ENCODE measurements around a stretch of chr20.

- PRO-cap: no peak
These were observed 207.0 kb downstream of the PREX1 start for GRCh38 chr20:48620757-48621276.

GRCh38 chr20:48630629-48631183 is 197.1 kb downstream of the PREX1 start:
- PRO-cap: no peak

GRCh38 chr20:48668915-48669230 is 158.9 kb downstream of the PREX1 start:
- PRO-cap: no peak

DNA sequence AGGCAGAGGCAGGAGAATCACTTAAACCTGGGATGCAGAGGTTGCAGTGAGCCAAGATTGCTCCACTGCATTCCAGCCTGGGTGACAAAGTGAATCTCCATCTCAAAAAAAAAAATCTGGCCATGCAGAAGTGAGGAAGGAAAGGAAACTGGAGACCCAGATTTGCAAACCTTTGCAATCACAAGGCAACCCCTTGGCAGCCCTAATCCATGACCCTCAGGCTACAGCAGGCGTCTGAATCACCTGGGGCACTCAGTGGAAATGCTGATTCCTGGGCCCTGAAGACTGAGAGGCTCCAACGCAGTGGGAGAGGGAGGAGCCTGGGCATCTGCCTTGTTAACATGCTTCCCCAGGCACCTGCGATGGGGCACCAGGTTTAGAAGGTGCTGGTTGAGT is 57.2 kb downstream of the PREX1 start:
- PRO-cap: no peak

DNA sequence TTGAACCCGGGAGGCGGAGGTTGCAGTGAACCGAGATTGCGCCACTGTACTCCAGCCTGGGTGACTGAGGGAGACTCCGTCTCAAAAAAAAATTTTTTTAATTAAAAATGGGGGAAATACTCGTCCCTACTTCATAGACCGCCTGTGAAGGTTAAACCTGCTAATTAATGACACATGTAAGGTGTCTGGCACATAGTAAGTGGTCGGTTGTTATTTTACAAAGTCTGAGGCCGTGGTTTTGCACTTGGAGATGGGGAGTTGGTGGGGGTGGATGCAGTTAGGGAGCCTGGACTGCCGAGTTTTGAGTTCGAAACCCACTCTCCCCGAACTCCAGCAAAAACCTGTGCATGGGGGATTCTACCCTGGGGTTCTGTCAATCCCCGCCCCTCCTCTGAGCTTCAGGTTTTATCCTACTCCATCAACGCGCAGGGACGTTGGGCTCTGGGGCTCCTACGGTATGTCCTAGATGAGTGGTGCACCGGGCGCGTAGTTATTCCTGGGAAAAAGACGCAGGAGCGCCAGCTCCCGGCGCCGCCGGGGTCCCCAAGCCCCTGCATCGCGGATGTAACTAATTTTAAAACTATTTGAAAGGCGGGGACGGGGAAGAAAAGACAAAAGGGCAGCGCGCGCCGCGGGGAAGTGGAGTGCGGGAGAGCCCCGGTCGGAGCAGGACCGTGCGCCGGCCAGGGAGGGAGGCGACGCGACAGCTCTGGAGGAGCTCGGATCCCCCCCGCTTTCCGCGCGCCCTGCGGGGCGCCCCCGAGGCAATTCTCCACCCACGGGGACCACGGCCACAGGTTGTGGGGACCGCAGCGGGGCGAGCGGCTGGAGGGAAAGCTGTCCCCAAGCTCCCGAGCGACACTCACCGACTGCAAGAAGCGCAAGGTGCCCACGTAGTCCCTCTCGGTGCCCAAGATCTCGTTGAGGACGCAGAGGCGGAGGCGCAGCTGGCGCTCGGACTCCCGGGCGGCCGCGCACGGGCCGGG is 730 bp downstream of the PREX1 start:
- PRO-cap: unidirectional peak, plus-strand start at position 642 of the sequence

GRCh38 chr20:48832106-48832698 is 4.4 kb upstream of the PREX1 start:
- PRO-cap: unidirectional peak, plus-strand start at chr20:48832557

DNA sequence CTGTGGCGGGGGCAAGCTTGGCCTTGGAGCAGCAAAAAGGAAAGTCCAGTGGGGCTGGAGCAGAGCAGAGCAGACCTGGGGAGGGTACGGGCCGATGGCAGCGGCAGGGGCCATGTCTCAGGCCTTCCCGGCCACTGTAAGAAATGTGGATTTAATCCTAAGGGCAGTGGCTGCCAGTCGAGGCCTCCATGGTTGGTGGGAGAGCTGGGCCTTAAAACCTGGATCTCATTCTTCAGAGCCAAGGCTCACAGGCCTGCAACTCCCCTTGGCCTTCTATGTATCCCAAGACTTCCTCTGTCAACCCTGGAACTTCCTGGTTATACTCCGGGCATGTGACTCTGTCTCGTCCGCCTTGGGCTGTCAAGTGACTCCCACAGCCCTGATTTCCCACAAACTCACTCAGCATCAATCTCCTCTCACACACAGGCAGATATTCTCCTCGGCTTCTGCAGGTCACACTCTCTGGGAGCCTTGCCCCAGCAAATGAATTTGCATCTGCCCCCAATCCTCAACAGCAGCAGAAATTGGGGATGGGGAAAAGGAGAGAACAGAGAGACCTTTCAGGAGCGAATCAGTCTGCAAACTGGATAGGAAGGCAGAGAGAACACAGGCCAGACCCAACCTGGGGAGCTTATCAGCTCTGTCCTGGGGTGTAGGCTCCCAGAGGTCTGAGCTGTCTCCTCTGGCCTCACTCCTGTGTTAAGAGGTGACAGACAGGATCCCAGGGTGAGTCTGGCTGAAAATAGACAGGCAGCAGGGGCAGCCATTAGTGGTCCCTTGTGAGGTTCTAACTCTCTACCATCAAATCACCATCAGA is 30.4 kb upstream of the PREX1 start:
- PRO-cap: no peak

DNA sequence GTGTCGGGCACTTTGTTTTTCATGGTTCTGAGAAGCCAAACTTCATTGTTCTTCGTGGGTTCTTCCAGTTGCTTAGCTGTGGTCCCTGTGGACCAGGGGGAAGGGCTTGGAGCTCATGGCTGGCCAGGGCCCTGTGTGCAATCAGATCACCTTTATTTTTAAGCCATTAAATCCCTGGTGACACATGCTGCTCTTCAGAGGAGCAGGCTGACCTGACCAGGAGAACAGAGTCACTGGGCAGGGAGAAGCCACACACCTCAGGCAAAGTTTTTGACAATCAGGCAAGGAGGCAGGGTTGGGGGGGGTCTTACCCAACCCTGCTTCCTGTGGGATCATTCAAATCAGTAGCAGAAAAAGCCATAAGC is 36.9 kb upstream of the PREX1 start:
- PRO-cap: no peak

DNA sequence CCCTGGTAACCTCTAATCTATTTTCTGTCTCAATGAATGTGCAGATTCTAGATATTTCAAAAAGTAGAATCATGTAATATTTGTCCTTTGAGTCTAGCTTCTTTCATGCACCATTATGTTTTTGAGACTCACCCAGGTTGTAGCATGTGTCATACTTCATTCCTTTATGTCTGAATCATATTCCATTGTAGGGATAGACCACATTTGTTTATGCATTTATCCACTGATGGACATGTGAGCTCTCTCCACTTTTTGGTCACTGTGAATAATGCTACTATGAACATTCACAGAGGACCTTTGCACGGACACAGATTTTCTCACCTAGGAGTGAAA is 24.2 kb upstream of the ARFGEF2 start:
- PRO-cap: no peak

GRCh38 chr20:48931997-48933008 is 10.8 kb downstream of the ARFGEF2 start:
- PRO-cap: no peak

DNA sequence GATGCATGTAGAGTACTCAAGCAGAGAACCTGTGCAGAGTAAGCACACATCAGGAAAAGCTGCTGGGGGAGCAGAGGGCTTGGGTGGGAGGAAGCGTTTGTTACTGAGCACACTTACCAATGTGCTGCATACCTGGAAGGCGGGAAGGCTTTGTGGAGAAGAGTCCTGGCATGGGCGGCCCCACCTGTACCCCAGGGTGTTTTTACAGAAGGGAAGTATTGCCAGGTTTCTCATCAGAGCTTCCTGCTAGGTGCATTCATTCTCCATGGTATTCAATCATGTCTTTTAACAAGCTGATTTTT is 52.9 kb downstream of the CSE1L start:
- PRO-cap: no peak

GRCh38 chr20:49153719-49154102 is 34.4 kb downstream of the STAU1 start:
- PRO-cap: no peak

GRCh38 chr20:49188491-49188887 is 355 bp upstream of the STAU1 start:
- PRO-cap: bidirectional peak, plus-strand start at chr20:49188582, minus-strand start at chr20:49188330

GRCh38 chr20:49360399-49360628 is 82.5 kb upstream of the ZNFX1 start:
- PRO-cap: no peak

DNA sequence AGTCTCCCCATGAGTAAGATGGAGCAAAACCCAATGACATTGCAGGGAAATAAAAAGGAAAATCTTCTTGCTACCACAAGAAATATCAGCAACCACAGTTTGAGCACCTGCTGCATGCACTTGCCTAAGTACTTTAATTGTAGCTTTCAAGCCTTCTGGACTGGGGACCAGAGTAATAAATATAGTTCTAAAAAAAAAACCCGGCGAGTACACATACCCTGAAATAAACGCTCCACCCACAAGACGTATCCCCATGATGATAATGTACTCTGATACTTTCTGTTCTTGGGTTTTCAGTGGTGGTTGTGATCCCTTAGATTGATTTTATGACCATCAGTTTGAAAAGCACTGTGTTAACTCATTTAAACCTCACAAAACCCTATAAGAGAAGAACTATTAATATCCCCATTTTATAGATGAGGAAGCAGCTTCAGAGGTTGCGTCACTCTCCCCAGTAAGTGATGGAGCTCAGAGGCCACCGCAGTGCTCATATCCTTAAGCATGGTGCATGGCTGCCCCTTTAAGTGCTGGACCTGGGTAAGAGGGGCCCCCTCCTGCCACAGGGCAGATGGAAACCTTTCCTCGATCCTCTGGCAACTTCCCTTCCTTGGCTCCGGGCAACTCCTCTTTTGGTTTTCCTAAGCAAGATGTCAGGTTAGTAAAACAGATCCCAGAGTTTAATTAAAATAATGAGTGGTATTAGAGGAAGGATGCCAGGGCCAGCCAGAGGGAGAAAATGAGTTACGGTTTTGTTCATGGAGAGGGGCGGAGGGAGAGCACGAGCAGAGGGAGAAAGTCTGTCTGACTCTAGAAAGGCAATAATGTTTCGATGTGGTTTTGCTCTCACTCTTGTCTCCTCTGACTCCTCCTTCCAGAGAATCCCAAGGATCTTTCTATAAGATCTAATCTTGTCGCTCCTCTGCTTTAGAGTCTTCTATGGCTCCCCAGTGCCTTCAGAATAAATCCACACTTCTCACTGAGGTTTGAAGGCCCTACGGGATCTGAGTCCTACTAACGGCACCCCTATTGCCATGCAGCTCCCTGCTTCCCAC is 67.2 kb downstream of the KCNB1 start:
- PRO-cap: no peak

GRCh38 chr20:49478035-49478696 is 4.3 kb downstream of the KCNB1 start:
- PRO-cap: no peak

- PRO-cap: no peak
These were observed 16.1 kb upstream of the PTGIS start for GRCh38 chr20:49584015-49584557.

- PRO-cap: no peak
These were observed 63.9 kb upstream of the PTGIS start for GRCh38 chr20:49631720-49632367.

GRCh38 chr20:49641887-49642878 is 71.5 kb downstream of the B4GALT5 start:
- PRO-cap: no peak

GRCh38 chr20:49700515-49701119 is 13.1 kb downstream of the B4GALT5 start:
- PRO-cap: no peak